Rectum (tissue), 1 donor: ENCODE measurements around the genes CKLF and PHAF1.

GRCh38 chr16:64417709-64418197 is 704.1 kb downstream of the CDH11 start:
- PRO-cap = no peak

DNA sequence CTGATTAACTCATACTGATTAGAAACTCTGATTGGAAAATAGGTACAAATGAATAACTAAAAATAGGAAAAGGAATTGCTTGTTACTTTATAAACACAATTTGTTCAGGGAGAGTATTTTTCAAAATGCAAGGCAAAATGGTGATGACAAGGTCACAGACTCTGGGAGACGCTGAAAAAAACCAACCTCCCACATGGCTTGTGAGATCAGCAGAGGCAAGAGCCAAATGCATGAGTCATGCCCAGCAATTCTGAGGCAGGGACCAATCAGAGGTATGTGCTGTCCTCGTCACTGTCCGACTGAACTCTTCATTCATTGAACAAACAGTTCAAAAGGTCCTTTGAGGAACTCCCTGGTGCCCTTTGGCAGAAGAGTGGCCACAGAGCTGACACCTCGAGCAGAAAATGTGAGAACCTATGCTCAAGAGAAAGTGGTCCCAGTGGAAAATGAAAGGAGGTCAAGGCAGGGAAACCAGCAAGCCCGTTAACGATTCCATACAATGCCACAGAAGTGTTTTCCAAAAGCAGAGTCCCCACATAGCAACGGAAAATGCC is 51.0 kb downstream of the CDH11 start:
- PRO-cap = no peak

DNA sequence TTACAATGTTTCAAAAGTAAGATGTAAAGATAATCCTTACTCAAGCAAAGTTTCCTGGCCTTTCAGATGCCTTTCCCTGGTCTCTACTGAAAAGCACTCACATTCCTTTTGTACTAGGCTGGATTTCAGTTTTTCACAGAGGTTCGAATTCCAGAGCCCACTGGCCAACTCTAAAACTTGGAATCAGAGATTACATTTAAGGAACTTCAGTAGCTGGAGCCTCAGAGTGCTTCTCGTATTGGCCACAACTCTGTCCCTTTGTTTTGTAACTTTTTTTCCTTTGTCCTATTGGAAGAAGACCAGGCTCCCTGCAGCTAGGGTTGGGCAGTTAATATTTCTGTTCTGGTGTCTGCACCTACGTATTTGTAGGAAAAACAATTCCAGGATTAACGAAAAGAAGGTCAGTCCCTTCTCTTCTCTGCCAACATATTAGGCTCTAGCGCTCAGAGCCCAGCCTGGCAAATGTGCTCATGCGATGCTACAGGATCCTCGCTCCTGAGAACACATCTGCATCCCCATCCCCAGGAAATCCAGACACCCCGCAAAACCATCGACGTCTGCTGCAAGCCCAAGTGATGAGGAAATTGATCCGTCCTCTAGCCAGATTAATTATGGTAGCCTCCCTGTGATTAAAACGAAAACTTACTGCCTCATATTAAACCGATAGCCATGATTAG is 1.9 kb downstream of the CDH11 start:
- PRO-cap = unidirectional peak, plus-strand start at position 461 of the sequence

GRCh38 chr16:65123944-65124154 is 2.0 kb upstream of the CDH11 start:
- PRO-cap = bidirectional peak, plus-strand start at chr16:65124244, minus-strand start at chr16:65124088

DNA sequence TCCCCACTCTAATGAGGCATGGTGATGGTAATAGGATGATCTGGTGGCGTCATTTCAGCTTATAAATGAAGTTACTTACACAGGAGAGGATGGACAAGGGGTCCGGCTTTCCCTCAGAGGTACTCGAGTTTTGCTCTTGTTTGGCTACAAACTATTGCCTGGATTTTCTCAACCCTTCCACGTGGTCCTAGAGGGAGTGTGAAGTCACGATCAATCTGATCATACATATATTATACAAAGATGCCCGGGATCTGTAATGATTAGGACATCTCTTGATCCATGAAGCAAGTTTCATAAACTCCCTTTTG is 2.2 kb upstream of the CDH11 start:
- PRO-cap = bidirectional peak, plus-strand start at position 90 of the sequence, minus-strand start outside the sequence

DNA sequence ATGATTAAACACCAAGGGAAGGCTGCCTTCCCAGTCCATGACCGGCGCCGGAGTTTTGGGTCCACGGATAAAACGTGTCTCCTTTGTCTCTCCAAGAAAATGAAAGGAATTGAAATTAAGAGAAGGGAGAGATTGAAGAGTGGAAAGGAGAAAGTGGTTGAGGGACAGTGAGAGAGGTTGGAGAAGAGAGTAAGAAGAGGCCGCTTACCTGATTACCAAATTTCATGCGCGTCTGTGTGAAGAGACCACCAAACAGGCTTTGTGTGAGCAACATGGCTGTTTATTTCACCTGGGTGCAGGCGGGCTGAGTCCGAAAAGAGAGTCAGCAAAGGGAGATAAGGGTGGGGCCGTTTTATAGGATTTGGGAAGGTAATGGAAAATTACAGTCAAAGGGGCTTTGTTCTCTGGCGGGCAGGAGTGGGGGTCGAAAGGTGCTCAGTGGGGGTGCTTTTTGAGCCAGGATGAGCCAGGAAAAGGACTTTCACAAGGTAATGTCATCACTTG is 112.9 kb upstream of the CDH11 start:
- PRO-cap = no peak

GRCh38 chr16:65658309-65658676 is 536.4 kb upstream of the CDH11 start:
- PRO-cap = no peak

DNA sequence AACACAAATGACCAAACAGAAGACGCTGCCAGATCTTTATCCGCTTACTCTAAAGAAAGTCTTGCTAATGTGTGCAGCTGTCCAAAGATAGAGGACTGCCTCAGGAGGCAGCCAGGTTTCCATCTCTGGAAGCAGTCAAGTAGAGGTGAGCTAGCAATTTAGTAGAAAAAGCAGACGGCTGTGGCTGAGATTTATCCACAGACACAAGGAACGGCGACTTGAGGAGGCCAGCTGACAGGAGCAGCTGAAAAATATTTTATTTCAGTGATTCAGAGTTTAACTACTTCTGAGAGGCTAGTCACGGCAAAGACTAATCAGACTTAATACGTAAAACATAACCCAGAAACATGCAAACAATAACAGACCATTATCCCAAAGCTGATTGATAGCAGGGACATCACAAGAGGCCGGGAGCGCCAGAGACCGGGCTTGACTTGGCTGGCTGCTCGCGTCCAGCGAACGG is 611.3 kb upstream of the CDH5 start:
- PRO-cap = no peak

DNA sequence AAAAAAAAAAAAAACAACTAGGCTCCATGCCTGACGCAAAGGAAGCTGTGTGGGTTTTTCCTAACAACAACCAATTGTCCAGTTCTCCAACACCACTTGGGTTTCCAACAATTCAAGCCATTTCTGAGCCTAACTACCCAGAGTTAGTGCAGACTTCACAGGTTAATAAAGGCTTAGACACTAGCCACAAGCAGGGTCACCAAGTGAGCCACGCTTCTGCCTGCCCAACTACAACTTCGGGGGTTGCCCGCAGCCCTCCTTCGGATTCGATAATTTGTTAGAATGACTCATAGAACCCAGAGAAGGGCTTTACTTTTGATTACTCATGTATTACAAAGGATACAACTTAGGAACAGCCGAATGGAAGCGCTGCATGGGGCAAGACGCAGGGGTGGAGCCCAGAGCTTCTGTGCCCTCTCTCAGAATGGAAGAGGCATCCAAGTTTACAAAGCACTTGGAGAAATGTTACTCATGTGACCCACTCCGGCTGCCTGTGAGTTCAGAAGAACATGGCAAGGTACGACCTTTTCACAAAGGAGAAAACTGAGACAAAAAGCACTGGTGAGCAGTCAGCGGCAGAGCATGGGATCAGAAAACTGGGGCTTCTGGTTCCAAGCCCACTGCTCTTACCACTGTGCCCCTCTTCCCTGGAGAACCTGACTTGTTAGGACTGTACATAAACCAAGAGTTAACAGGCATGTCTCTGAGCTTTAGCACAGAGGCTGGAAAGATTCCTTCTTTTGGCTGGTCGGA is 7.5 kb upstream of the CDH5 start:
- PRO-cap = unidirectional peak, plus-strand start at position 352 of the sequence

GRCh38 chr16:66368144-66368737 is 1.8 kb downstream of the CDH5 start:
- PRO-cap = no peak

- PRO-cap = no peak
These were observed 15.9 kb downstream of the CDH5 start for GRCh38 chr16:66381944-66383257.

DNA sequence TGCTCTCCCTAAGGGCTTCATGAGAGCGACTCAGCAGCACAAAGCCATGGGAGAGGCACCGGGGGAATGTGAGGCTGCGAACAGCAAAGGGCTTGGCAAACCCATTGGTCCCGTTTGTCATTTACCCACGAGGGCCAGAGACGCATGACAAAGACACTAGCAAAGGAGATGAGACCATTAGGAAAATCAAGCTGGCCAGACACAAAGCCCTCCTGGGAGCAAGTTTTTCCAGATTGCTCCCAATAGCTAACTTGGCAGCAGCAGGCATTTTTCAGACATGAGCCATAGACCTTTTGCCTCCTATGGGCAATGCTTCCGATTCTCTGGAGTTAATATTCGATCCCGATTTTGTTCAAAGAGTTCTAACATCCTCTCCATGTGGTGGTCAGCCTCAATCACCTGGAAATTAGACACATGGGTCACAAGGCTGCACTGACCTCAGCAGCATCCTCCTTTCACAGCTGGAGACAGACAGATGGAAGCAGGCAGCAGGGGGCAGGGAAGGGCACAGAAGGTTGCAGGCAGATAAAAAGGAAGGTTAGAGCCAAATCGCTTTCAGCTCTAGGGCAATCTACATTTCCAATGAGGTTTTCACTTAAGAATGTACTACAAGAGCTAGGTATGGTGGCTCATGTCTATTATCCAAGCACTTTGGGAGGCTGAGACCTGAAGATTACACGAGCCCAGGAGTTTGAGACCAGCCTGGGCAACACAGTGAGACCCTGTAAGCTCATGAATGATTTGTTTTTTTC is 38.1 kb downstream of the TK2 start:
- PRO-cap = no peak

GRCh38 chr16:66512734-66513088 is 37.2 kb downstream of the TK2 start:
- PRO-cap = no peak

DNA sequence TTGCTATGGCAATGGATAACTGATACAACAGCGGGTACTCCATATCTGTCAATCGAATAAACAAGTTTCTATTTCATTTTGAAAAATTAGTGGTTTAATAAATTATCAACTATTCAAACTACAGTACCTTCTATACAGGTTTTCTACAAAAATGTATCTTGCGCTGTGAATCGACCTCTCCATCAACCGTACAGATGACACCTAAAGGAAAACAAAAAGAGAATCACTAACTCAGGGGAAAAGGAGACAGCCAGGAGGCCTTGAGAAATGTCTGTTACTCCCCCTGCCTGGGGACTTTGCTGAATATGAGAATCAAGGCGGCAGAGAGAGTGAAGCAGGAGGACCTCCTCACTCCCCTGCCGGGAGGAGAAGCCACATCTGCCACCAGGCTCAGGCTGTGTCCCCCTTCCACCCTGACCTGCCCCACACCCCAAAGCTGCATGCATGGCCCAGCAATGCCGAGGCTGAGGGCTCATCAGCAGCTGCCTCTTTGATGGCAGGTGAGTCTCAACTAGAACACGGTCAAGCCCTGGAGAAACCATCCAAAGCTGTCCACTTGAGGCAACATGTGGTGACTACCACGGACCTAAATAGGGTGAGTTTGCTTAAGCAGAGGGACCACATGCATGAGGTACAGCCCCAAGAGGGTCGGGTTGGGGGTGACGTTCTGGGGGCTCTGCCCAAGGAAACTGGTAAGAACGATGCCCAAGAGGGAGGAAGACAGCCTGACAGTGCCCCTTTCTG is 20.9 kb downstream of the TK2 start:
- PRO-cap = no peak

DNA sequence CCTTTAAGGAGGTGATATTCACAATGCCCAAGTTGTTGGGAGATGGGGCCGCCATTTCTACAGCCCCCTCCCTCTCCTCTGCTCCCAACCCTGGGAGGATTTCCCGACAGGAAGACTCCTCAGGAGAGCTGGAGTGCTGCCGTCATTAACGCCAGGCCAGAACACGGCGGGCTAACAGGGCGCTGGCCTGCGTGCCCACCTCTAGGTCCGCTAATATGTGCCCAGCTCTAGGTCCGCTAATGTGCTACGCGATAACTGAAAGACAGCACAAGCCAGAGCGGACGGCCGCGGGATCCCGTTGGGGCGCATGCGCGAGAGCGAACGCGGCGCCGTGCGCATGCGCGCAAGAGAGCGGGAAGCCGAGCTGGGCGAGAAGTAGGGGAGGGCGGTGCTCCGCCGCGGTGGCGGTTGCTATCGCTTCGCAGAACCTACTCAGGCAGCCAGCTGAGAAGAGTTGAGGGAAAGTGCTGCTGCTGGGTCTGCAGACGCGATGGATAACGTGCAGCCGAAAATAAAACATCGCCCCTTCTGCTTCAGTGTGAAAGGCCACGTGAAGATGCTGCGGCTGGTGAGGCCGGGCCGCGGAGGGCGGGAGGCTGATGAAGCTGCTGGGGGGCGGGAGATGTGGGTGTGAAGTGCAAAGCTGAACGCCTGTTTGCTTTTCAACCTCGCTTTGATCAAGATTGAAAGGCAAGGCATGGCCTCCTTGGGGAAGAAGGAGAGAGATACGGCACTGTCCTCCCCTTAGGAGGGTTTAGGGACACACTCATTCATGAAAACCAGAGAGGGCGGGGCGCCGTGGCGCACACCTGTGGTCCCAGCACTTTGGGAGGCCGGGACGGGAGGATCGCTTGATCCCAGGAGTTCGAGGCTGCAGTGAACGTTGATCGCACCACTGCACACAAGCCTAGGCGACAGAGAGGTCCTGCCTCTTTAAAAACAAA is at the start of gene CKLF:
CKLF (plus strand) TSS at position 351 of the 944 bp plus-strand sequence.
- PRO-cap = bidirectional peak, plus-strand start at position 362 of the sequence, minus-strand start at position 297 of the sequence

GRCh38 chr16:66613902-66615065 is 9.8 kb downstream of the CMTM3 start:
- PRO-cap = no peak

GRCh38 chr16:66920947-66921297 is 2.2 kb upstream of the CDH16 start:
- PRO-cap = no peak

DNA sequence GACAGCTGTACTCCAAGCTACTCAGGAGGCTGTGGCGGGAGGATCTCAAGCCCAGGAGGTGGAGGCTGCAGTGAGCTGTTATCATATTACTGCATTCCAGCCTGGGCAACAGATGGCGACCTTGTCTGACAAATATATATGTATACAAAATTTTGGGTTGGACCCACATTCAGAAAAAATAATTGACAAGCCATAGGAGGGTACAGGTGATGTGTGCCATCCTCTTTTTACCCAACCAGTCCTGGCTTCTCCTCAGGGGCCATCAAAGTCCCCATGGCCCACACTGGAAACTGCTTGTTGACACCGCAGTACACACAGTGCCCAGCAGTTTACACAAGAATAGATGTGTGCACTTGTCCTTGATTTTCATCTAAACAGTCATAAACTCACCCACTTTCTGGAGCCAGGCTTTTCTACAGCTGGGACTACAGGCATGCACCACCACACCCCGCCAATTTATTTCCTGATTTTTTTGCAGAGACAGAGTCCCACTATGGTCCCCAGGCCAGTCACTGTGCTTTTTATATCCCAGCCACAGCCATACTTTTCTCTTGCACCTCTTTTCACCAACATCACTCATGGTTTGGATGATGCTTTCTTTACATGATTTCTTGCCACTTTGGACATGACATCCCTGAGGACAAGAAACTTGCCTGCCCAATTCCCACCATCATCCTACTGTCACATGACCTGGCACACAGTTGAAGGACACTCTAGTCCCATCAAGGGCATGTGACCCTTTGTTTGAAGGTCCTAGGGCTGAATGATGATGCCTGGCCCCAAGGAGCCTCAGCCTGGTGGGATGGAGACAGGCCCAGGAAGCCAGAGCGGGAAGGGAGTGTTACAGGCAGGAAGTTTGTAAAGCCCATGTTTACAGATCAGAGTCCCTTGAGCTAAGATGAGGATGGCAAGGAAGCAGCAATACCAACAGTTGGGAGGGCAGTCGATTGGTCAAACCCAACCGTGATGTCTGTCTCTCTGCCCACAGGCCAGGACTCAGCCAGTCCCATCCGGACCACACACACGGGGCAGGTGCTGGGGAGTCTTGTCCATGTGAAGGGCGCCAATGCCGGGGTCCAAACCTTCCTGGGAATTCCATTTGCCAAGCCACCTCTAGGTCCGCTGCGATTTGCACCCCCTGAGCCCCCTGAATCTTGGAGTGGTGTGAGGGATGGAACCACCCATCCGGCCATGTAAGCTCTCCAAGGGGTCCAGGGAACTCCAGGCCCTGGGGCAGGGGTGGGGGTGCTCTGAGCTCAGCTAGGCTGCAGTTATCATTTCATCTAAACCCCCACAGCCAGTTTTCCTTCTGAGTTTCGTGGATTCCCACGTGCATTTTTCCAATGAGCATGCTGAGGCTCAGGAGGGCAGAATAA is 2.2 kb downstream of the CES2 start:
- PRO-cap = unidirectional peak, plus-strand start at position 896 of the sequence

DNA sequence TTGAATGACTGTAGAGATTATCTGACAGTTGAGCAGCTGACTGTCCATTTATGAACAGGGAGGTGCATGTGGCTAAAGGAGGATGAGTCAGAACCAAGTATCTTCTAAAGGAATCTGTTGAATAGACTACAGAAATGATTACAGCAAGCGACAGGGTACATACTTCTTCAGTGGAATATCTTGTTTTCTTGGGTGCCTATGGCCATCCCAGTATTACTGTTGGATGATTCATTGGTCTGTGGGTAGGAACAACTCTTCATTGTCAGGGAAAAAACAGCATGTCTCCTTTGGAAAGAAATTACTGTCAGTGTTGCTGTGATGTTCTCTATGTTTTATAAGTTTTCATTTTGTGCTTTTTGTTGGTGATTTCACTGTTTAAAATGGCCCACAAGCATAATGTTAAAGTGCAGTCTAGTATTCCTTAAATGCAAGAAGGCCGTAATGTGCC is 26.9 kb downstream of the CBFB start:
- PRO-cap = no peak

DNA sequence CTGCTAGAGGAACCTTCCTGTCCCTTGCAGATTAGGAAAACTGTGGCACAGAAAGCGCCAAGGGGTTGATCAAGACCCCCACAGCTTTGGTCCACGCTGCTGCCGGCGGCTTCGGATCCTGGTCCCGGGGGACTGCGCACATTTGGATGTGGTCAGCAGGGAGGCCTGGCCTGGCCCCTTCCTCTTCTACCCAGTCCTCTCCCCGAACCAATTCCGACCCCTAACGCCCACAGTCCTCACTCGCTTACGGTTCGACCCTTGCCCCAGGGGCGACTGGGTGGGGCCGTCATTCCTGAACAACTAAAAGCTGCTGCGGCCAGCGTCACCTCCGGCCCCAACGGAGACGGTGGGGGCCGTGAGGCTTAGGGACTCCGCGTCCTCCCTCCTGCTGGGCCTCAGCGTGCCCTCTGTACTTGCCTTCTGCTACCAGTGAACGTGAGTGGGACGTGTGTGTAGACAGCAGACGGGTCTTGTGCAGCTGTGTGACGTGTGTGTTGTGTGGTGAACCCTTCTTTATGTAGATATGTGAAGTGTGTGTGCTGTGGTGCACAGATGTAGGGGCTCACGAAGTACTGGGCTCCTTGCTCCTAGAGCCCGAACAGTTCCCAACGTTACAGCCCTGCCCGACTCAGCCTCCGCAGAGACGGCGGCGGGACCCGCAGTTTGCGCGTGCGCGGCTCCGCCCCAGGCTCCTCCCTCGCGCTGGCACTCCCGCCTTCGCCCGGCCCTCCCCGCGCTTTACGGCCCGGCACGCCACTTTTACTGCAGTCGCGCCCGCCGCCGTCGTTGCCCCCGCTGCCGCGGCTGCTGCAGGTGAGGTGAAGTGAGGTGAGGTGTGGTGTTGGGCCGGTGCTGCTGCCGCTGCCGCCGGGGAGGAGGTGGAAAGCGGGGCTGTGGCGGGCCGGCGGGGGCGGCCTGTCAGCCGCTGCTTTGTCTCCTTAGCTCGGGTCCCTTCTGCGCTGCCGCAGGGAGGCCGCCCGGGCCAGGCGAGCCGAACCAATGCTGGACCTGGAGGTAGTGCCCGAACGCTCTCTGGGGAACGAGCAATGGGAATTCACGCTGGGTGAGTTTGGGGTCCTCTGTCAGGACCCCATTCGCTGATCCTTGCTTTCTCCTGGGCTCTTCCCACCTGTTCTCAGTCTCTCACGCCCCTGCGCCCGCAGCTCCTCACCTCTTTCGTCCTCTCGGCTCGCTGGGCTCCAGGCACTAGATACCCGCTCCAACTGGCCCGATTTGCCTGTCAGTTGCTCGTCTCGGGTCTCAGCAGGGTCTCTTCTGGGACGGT is at the start of gene PHAF1:
PHAF1 (plus strand) TSS at position 765 of the 1,285 bp plus-strand sequence.
- PRO-cap = bidirectional peak, plus-strand start at position 438 of the sequence, minus-strand start at position 409 of the sequence; bidirectional peak, plus-strand start at position 826 of the sequence, minus-strand start at position 613 of the sequence